Heart (tissue), 3 donors: ENCODE measurements around a stretch of chr15.

- RAMPAGE, long total RNA, 2 experiments: no peak in any of the 2 experiments
These were observed 26.9 kb downstream of the MCTP2 start for GRCh38 chr15:94258168-94258748.

- RAMPAGE, long total RNA, 2 experiments: no peak in any of the 2 experiments
These were observed 75.4 kb downstream of the MCTP2 start for GRCh38 chr15:94306664-94307237.

DNA sequence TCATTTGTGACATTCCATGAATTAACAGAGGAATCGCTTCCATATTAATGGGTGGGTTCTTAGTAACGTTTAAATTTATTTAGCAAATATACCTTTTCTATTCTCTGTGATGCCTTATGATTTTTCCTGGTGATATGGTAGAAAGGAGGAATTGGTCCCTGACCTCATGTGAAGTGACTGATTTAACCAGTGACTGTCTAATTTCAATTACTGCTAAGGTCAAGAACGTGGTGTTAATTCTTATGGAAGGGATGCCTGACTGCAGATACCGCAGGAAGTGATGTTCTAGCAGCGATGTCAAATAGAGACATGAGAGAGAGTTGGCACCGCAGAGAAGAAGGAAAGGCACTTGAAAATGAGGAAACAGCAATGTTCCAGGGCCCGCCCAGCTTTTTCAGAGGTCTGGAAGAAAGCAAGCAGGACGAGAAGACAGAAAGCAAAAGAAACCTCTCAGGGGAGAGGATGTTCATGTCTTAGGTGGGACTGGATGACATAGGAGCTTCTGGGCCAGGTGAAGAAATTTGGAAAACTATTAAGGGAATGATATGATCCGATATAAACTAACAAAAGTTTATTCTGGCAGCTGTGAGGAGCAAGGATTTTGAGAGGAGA lies 146.3 kb downstream of the MCTP2 start:
- RAMPAGE, long total RNA, 2 experiments: no peak in any of the 2 experiments

DNA sequence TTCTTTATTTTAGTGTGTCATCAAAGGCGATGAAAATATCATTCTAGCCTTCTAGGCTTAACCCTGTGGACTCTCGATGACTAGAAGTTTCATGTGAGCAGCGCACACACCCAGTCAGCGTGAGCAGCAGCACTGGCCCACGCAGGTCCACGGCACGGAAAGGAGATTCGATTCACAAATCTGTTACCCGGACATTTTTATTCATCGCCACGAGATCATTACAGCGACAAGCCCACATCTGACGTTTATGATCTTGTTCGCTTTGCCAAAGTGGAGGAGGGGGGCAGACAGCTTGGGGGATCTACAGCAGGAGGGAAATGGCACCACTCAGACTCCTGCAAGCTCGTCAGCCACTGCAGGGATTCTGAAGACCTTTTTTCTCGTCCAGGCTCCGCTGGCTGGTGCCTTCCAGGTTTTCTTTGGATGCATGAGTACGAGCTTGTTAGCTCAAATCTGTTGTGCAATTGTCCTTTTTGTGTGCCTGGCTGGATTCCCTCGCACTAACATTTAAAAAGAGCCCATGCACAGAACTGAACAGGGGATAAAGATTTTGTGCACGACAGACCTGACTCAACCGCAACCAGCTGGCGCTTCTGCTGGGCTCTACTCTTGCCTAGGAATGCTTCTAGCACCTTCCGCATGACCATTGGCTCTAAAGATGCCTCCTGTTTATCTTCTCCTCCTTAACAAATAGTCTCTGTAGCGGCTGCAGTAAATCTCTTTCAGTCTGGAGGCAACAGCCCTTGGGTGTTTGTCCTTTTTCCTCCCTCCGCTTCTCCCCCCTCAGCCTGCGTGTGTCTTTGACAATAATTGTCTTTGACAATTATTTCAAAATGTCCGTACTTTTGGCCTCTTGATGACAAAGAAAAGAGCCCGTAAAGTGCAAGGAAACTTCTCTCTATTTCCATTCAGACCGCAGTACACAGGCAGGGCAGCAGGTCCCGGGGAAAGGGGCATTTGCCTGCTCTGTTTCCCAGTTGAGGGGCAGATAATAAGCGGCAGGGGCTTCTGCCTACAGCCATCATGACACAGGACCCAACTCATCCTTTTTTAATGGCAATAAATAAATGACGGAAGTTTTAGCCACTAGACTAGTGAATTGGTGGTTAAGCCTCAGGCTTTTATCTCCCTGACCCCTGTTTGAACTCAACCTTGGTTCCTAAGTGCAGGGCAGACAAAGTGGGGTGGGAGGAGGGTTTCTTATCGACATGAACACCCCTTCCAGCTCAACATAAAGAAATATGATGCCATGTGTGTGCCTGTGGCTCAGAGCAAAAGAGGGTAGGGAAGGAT lies 938.8 kb downstream of the MCTP2 start:
- RAMPAGE, long total RNA, 2 experiments: no peak in any of the 2 experiments

DNA sequence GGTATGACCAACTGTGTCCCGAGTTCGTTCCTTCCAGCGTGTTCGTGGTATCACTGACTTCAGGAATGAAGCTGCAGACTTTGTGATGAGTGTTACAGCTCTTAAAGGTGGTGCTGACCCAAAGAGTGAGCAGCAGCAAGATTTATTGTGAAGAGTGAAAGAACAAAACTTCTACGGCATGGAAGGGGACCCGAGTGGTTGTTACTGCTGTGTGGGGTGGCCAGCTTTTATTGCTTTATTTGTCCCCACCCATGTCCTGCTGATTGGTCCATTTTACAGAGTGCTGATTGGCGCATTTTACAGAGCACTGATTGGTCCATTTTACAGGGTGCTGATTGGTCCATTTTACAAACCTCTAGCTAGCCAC lies 1016.0 kb downstream of the MCTP2 start:
- RAMPAGE, long total RNA, 2 experiments: no peak in any of the 2 experiments

DNA sequence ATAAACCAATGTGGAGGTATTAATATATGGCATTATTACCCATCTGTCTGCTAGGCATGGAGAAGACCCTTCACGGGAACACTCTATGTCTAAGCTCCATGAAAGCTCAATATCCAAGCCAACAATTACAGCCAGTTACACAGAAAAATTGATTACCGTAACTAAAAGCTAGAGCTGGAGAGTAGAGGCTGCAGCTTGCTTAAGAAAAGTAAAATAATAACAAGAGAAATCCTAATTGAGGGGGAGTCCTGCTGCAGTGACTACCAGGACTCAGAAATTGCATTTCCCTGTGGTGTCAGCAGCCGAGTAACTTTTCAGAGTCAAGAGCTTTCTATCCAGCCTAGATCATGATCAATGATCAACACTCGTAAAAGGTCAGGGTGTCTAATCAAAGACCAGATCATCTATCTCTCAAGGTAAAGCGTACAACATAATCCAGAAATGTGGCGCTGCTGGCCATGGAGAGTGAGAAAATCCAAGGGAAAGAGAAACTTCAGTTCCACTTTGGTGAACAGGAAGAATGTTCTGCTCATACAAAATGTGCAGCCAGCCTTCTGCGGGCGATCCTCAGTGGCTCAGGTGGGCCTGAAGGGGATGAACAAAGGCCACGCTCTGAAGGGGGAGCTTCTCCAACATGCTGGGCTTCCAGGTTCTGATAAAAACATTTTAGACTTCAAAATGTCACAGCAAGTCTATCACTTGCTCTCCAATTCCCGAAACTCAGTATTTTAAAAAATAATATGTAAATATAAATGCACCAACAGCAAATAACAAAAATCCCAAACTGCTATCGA lies 1005.9 kb upstream of the NR2F2 start:
- RAMPAGE, long total RNA, 2 experiments: no peak in any of the 2 experiments

DNA sequence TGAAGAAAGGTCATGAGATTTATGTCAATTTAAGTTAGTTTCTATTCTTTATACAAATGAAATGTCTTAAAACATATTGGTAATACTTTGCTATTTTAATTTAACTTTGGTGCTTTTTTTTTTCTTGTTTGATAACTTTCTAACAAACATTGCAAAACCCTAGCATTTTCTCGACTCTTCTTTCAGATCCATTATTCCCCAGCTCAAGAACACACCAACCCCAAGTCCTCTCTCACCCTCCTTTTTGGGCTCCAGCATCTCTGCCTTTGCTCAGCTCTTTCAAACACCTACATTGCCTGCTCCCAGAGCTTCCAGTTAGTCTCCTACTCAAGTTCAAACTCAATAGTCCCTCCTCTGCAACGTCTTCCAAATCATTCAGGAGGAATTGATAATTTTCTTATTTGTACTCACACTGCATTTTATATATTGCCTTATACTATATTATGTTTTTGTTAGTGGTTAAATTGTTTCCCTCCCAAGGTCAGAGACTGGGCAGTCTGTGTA lies 852.4 kb upstream of the NR2F2 start:
- RAMPAGE, long total RNA, 2 experiments: no peak in any of the 2 experiments

GRCh38 chr15:95869822-95870455 lies 460.6 kb upstream of the NR2F2 start:
- RAMPAGE, long total RNA, 2 experiments: no peak in any of the 2 experiments

- RAMPAGE, long total RNA, 2 experiments: no peak in any of the 2 experiments
These were observed 68.9 kb upstream of the NR2F2 start for GRCh38 chr15:96261557-96262087.

DNA sequence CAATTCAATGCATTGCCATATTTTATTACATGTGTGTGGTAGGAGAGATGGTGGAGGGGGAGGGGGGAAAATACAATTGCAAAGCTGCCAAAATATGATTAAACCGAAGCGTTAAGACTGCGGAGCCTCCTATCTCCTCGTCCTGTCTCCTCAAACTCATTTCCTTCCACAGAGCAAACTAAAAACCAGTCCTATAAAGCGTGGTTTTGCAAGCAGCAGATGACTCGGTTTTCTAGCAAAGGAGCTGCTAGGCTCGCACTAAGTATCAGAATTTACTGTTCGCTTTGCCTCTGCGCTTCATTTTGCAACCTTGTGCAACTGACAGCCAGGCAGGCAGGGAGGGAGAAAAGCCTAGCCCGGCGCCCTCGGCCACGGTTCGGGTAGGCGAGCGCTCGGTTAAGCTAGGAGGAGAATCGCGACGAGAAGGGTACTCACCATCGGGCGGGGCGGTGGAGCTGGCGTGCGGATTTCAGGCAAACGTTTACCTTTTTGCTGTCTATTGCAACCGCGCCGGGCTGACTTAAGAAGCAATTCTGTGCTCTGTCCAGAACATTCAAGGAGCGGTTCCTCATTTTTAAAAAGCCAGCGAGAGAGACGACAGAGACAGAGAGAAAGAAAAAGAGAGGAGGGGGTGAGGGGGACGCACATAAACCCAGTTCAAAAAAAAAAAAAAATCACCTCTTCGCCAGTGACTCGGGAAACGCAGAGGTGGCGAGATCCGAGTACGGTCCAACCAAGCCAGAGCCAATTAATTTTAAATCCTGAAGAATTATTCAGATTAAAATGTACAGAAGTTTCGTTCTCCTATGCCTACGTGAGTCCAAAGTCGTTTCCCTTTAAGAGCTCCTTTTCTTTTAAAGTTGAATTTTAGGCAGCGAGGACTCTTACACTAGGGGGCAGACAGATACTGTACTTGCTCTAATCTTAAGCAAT lies 3.7 kb upstream of the NR2F2 start:
- RAMPAGE, long total RNA, 2 experiments: start-site peak on the minus strand in 1 of 2 experiments, centred at position 825 of the sequence, 103 reads per replicate

- RAMPAGE, long total RNA, 2 experiments: no peak in any of the 2 experiments
These were observed 10.9 kb downstream of the NR2F2 start for GRCh38 chr15:96341495-96341798.

DNA sequence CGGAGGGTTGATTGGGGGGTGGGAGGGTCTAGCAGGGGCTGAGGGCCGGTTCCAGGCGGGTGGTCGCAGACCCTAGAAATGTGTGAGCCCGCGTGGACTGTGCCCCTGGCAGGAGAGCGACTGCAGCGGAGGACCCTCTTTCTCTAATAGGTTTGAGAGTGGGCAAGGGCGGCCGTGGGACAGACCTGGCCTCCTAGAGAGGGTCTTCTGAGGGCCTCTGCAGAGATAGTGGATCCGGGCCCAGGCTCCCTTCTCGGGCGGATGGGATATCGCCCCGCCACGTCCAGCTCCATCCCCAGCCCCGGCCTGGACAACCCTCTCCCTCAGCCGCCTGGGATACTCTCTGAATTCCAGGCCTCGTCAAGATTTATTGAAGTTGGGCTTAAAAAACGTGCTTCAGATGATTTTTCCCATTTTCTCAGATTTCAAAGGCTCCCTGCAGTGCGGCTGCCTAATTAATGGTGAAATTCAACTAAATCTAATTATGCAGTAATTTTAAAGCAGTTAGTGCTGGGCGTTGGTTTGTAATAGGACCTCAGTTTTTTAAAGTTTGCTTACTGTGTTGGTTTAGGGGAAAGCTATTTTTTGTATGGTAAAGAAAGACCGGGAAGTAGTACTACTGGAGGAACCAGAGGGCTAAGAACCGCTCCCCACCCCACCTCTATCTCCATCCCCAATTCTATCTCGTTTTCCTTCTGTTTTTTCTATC lies 11.5 kb downstream of the NR2F2 start:
- RAMPAGE, long total RNA, 2 experiments: no peak in any of the 2 experiments

GRCh38 chr15:96351583-96352742 lies 21.5 kb downstream of the NR2F2 start:
- RAMPAGE, long total RNA, 2 experiments: no peak in any of the 2 experiments

- RAMPAGE, long total RNA, 2 experiments: no peak in any of the 2 experiments
These were observed 664.6 kb upstream of the ARRDC4 start for GRCh38 chr15:97295680-97296557.

DNA sequence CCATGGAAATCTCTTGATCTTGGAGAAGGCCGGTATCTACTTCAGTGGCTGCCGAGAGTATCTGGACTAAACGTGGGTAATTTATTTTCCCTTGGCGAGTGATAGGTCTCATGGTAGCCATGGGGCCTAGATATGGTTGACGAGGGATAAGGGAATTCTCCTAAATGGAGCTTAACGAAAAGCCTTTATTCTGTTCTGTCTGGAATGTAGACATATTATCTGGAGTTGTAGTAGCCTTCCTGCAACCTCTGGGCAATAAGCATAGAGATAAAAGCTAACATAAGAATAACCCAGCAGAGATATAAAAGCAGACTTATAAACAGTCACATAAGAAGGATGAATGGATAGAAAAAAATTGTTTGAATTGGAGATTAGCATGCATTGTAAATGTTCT lies 281.3 kb upstream of the ARRDC4 start:
- RAMPAGE, long total RNA, 2 experiments: no peak in any of the 2 experiments

GRCh38 chr15:97947733-97948338 lies 12.7 kb upstream of the ARRDC4 start:
- RAMPAGE, long total RNA, 2 experiments: no peak in any of the 2 experiments

GRCh38 chr15:97977639-97978334 lies 17.3 kb downstream of the ARRDC4 start:
- RAMPAGE, long total RNA, 2 experiments: no peak in any of the 2 experiments

DNA sequence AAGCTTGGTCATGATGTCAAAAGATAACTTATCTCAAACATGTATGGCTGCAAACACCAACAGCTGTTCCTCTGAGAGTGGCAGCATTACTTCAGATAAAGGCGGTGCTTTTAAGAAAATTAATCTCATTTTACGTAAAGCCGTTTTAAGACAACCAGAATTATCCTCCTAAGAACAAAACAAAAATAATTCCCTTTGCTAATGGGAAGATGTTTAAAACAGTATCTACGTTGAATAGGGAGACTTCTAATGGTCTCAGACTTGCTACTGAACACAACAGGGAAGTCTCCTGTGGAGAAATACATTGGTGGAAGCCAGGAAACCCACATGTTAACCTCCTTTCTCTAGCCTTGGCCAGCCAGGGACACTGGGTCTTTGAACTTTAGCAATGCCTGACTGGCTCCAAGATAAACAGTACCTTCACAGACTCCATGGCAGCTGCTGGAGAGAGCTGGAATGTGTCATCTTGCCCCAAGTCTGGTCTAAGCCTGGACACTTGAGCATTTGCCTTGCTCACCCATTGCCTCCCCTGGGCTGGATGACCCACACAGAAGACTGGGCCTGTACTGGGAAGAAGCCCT lies 18.2 kb downstream of the ARRDC4 start:
- RAMPAGE, long total RNA, 2 experiments: no peak in any of the 2 experiments

GRCh38 chr15:98000088-98000463 lies 39.6 kb downstream of the ARRDC4 start:
- RAMPAGE, long total RNA, 2 experiments: no peak in any of the 2 experiments

DNA sequence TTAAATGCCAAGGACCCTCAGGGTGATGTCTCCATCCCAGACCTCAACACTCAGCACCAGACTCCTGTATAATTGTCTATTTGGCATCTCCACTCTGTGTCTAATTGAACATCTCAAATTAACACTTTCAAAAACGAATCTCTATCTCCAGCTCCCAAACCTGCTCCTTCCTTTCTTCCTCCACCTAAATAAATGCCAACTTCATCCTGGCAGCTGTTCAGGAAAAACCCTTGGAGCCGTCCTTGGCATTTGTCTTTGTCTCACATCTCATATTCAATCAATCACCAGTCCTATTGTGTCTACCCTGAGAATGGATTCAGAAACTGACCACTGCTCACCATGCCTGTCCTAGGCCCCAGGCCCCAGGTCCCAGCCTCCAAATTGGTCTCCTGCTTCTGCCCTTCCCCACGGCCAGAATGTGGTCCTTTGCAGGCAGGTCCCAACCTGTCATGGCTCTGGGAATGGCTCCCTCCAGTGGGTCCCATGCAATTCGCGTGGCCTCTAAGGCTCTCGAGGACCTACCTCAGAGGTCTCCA lies 56.4 kb downstream of the ARRDC4 start:
- RAMPAGE, long total RNA, 2 experiments: no peak in any of the 2 experiments